ENCODE measurements around the genes PSMD5 and C5.

- PRO-cap: no peak
Observed at GRCh38 chr9:117516514-117517332, 101.9 kb upstream of the ASTN2 start.

GRCh38 chr9:117725386-117725641, 21.1 kb downstream of the TLR4 start:
- PRO-cap: no peak

GRCh38 chr9:118331424-118332242, 627.4 kb downstream of the TLR4 start:
- PRO-cap: no peak

DNA sequence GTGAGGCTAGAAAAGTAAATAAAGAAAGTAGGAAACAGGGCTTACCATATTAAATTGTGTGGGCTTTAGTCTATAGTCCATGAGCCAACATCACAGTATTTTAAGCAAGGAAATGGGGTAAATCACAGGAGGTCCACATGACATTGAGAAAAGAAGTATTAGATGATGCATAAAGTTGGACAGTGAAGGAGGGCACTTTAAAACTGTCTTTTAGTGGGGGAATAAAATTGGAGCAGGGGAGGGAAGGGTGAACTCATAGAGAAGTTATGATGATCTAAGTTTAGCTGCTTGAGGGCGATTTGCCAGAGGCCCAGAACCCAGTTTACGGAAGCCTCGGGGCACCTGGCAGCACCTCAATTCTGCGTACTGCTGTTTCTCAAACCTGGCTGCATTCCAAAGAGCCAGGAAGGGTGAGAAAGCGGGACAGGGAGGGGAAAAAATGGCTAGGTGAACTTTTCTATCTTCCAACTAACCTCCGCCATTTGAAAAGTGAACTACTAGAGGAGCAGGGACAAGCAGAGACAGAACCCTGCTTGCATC, 316.9 kb downstream of the BRINP1 start:
- PRO-cap: no peak

DNA sequence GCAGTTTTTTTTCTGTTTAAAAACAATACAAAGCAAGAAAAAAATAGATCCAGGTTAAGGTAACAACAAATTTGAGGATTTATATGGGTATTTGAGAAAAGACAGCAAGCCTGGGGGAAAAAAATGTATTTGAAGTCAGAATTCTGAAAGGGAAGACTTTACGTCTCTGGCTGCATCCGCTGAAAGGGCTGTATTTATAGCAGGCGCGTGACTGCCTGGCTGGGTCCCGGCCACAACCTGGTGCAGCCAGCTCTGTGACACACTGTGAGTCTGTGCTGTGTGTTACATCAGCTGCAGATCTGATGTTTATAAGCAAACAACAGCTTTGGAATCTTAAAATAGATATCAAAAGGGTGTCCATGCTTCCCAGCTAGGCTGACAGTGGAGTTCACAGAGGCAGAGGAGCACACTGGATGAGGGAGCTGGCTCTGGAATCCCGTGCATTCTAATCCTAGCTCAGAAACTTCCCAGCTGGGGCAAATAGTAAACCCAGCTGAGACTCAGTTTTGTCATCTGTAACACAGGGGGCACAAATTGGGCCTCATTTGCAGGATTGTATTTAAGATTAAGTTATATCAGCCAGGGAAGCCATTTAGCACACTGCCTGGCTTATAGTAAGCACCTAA, 433.4 kb upstream of the BRINP1 start:
- PRO-cap: no peak

DNA sequence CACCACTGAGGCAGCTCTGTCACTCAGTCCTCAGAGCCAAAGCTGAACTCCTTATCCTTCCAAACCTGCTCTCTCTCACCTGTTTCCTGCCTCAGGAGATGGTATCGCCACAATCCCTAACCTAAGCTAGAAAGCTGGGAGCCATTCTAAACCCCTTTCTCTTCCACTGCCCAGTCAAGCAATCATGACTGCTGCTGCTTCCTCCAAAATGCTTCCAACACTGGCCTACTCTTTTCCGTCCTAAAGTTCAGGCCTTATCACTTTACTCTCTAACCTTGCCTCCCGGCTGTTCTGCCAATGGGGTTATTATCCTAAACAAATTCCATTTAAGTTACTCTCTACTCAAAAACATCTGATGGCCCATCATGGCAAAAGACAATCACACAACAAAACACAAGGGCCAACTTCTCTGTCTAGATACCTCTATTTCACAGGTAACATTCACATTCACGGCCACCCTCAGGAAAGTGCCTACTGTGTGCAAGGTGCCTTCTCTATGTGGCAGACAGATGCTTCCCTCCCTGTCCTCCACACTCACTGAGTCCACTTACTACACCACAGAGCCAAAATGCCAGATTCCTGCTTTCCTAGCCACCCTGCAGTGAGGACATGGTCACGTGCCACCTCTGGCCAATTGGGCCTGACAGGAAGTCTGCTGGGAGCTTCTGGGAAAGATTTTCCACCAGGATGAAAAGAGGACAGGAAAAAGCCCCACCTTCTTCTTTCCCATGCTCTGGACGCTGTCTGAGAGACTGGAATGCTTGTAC, 168.0 kb downstream of the CDK5RAP2 start:
- PRO-cap: no peak

- PRO-cap: no peak
Observed at GRCh38 chr9:120489201-120489787, 90.7 kb downstream of the CDK5RAP2 start.

DNA sequence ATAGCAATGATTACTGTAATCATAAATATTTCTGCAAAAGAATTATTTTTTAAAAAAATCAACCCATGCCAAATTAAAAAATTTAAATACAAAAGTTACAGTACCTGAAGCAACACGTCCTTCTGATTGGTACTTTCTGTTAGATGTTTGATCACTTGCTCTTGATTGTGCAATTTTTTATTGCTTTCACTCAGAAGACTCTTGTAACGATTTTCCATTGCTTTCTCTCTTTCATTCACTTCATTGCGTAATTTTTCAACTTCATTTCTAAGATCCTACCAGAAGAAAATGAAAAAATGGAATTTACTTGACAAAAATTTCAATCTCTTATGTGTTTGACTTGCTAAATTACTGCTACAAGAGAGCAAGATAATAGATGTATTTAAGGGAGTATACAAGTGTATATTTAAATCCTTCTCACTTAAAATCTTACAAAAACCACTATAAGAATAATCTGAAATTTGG, 88.7 kb downstream of the CDK5RAP2 start:
- PRO-cap: no peak

- PRO-cap: no peak
Observed at GRCh38 chr9:120550577-120550970, 29.4 kb downstream of the CDK5RAP2 start.

- PRO-cap: no peak
Observed at GRCh38 chr9:120778560-120779183, 14.5 kb downstream of the FBXW2 start.

DNA sequence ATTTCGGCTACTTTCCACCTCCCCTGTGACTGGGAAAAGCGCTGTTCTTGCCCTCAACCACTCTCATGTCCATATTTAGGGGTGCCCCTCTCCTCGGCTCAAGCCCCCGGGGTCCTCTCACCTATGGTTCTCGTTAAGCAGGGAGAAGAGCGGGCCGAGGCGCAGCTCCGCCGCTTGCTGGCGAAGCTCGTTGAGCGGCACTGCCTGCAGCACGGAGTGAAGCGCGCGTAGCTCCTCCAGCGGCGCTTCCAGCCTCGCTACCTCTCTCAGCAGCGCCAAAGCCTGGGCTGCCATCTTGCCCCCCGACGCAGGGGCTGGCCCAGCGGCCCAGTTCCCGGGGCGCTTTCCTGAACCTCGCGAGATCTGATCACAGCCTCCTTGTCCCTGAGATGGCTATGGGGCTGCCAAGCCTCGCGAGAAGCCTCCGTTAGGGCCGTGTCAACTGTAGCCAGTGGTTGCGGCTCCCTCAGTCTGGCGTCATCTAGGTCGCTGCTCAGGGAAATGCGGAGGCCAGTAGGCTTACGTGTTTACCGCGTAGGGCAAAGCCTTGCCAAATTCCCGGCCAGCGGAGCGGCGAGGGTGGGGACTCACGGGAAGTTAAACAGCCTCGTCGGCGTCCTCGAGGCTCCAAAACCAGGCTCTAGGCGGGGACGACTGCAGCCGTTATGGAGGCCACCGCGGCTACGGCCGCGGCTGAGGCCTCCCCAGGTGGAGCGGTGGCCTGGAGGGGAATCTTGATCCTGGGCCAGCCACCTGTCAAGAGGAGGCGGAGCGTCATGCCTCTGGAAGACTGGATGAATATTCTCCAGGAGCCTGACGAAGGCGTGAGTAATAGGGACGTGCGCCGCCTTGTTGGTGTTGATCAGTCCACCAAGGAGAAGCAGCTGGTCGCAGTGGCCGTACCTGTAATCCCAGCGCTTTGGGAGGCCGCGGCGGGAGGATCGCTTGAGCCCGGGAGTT, at the start of gene PSMD5:
PSMD5 (minus strand) TSS at position 307 of the 960 bp plus-strand sequence.
- PRO-cap: bidirectional peak, plus-strand start at position 630 of the sequence, minus-strand start at position 307 of the sequence; bidirectional peak, plus-strand start at position 861 of the sequence, minus-strand start at position 733 of the sequence

DNA sequence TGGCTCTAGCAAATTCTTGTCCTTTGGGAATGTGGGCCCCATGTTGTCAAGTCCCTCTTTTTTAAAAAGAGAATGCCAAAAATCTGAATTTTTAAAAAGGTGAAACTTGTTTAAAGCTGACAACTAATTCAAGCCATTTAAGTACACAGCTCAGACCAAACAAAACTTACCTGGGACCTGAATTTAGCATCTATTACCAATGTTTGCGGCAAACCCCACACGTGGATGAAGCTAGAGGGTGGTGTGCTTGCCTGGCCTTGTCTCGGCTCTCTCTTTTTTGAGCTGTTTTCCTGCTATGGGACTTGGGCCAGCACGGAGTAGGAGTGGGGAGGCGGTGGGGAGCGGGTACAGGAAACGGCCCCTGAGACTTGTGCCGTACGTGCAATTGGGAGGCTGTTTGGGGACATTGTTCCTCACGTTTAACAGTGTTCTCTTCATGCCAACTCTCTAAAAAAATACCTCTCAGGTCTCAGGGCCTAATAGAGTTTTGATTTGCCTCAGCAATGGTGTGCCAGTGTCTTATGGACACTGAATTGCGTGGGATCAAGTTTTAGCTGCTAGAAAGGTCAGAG, 15.1 kb upstream of the PHF19 start:
- PRO-cap: no peak

DNA sequence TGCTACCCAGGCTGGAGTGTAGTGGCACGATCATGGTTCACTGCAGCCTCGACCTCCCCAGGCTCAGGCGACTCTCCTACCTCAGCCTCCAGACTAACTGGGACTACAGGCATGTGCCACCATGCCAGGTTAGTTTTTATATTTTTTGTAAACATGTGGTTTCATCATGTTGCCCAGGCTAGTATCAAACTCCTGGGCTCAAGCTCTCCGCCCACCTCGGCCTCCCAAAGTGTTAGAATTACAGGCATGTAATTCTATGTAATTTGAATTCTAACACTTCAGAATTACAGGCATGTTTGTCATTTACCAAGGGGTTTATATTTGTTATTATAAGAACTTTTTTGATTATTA, 3.7 kb downstream of the TRAF1 start:
- PRO-cap: no peak

DNA sequence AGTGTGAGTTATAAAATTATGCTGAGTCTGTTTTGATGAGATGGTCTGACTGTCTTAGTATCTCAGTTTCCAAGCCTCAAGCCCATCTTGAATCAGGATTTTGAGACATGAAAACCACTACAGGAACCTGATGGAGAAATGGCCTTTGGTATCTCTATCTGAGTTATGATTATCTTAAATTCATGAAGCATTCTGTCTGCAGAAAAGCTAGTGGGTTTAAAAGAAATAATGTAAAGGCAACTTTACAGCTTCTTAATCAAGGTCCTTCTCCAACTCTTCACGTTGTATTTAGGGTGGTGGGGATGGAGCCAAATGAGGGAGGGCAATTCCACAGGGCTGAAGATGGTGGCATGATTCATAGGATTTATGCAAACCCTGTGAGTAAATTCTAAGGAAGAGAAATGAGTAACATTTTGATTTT, 47.5 kb downstream of the C5 start:
- PRO-cap: no peak

DNA sequence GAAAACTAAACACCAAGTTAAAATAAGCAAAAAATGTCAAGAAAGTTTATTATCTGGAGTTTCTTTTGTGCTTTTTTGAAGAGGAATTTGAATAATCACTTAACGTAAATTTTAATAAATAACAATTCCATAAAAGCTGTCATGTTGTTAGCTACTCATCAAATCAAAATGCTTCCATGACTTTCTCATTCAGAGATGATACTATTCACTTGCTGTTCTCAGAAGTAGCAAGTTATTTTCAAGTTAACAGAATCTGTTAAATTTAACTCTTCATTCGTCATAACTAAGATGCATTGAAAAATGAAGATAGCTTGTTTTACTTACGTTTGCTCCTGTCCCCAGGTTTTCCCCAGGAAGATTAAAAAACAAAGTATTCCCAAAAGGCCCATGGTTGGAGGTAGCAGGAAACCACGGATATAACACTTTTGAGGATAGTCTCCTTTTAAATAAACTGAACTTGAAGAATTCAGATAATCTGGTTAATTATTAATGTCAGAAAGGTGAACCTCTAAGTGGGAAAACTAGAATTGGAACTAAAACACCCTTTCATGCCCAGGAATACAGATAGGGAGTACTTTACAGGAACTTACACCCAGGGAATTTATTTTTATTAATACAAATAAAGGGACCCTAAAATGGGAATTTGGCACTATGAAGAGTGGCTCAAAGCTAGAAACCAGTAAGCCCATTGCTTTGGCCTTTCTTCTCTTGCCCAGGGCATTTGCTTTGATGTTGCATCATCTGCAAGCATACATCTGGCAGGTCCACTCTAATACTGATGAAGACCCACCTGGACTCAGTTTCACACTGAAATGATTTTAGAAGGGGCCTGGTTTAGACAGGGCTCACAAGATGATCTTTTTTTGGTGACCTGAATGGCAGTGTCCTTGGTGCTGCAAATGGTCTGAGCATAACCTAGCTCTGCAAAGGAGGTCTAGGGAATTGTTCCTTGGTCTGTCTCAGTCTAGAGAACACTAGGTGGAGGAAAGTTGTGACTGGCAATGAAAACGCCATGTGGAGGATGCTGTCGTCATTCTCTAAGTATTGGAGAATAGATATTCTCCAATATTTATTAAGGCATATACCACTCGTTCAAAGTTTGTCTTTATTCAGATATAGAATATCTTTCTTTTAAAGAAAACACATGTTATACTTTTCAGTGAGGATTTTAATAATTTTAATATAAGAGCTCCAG, at the start of gene C5:
C5 (minus strand) TSS at position 418 of the 1,195 bp plus-strand sequence.
- PRO-cap: no peak

- PRO-cap: no peak
Observed at GRCh38 chr9:121113228-121113915, 38.6 kb downstream of the CNTRL start.

DNA sequence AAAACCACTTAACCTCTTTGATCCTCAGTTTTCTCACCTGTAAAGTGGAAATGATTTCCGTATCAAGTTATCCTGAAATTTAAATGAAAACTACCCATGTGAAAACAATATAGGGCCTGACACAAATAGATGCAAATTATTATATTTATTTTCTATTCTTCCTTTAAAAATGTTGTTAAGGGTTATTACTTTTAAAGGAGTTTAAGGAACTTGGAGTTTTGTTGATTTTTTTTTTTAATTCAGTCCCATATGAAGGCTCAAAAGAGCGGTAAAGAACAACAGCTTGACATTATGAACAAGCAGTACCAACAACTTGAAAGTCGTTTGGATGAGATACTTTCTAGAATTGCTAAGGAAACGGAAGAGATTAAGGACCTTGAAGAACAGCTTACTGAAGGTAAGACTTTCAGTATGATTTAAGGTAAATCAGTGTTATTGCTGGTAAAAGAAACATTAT, 49.0 kb downstream of the CNTRL start:
- PRO-cap: no peak

- PRO-cap: no peak
Observed at GRCh38 chr9:121182272-121182873, 19.3 kb downstream of the RAB14 start.

DNA sequence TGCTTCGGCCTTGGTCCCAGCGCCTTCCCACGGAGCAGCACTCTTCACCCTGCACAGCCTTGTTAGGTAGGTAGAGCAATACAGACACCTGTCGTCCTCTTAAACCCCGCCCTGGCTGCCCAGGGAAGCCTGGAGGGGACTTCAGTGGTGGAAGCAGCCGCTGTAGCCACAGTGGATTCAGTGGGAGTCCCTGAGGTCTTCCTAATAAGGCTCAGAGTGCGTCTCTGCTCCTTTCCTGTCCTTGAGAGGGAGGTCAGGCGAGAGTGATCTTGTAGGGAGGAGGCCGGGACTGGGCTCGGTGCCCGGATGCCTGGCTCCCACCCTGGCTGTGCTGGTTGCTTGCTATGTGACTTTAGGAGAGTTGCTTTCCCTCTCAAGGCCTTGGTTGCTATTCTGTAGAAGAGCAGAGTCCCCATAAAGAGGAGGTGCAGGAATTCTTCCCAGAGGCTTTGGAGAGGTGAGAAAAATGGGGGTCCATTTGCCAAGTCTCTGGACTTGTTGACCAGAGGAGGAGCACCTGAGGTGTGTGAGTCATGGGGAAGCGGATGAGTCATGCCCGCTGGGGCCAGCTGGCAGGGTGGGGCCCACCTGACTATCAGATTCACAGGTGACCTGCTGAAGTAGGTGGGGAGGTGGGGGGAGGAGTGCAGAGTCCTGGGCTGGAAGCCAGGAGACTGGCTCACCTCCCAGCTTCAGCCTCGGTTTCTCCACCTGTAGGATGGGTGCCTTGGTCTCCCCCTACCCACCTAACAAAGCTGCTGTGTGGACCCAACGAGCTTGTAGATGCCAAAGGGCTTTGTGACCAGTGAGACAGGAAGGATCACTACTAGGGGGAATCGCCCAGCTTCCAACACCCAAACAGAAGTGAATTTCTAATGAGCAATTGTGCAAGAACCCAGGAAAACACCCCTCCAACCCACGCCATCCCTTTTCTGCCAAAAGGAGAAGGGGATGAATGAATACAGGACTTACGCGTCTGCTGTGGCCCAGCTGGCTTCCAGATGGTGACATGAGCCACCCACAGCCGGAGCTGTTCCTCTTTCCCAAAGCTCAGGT, 13.9 kb downstream of the GSN start:
- PRO-cap: bidirectional peak, plus-strand start at position 138 of the sequence, minus-strand start at position 64 of the sequence; bidirectional peak, plus-strand start at position 256 of the sequence, minus-strand start at position 243 of the sequence; bidirectional peak, plus-strand start at position 595 of the sequence, minus-strand start at position 500 of the sequence; unidirectional peak, plus-strand start at position 938 of the sequence

DNA sequence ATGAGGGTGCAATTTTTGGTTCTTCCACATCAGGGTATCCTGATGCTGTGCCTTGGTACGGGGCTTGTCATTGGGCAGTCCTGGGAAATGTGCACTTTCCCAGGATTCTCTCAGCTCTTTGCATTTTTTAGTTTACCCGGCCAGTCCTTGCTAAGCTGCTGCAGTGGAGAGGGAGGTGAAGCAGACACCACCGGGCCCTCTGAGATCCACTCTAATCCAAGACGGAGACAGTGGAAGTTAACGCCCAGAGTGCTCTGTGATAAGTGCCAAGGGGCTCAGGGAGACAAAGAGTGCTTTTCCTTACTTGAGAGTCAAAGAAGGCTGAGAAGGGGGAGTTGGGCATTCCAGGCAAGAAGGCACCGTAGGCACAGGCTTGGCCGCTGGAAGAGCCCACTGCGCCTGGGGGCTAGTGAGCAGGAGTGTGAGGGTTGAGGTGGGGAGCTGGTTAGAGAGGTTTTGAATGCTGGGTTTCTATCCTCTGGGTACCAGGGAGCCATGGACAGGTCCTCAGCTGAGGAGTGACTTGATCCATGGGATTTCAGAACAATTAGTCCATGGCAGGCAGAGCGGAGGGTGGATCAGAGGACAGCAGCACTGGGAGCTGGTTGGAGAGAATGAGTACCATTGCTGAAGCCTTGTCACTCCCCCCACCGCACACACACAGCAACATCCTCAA, 16.4 kb downstream of the GSN start:
- PRO-cap: no peak